Metastatic Breast Carcinoma in the Brain (tissue), 10 donors: ENCODE data around the genes CLDN9, IL32, ZNF213, ZNF263 and CLUAP1.

DNA sequence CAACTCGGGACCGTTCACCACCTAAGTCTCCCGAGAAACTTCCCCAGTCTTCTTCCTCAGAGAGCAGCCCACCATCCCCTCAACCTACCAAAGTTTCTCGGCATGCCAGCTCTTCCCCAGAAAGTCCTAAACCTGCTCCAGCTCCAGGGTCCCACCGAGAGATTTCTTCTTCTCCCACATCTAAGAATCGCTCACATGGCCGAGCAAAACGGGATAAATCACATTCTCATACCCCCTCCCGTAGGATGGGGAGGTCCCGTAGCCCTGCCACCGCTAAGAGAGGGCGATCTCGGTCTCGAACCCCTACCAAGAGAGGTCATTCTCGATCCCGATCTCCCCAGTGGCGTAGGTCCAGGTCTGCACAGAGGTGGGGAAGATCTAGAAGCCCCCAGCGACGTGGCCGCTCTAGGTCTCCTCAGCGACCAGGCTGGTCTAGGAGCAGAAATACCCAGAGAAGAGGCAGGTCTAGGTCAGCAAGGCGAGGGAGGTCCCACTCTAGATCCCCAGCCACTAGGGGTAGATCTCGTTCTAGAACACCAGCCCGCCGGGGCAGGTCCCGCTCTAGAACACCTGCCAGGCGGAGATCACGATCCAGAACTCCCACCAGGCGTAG is 9.4 kb downstream of the SRRM2 start:
- PRO-cap, 10 experiments = no peak in any of the 10 experiments

DNA sequence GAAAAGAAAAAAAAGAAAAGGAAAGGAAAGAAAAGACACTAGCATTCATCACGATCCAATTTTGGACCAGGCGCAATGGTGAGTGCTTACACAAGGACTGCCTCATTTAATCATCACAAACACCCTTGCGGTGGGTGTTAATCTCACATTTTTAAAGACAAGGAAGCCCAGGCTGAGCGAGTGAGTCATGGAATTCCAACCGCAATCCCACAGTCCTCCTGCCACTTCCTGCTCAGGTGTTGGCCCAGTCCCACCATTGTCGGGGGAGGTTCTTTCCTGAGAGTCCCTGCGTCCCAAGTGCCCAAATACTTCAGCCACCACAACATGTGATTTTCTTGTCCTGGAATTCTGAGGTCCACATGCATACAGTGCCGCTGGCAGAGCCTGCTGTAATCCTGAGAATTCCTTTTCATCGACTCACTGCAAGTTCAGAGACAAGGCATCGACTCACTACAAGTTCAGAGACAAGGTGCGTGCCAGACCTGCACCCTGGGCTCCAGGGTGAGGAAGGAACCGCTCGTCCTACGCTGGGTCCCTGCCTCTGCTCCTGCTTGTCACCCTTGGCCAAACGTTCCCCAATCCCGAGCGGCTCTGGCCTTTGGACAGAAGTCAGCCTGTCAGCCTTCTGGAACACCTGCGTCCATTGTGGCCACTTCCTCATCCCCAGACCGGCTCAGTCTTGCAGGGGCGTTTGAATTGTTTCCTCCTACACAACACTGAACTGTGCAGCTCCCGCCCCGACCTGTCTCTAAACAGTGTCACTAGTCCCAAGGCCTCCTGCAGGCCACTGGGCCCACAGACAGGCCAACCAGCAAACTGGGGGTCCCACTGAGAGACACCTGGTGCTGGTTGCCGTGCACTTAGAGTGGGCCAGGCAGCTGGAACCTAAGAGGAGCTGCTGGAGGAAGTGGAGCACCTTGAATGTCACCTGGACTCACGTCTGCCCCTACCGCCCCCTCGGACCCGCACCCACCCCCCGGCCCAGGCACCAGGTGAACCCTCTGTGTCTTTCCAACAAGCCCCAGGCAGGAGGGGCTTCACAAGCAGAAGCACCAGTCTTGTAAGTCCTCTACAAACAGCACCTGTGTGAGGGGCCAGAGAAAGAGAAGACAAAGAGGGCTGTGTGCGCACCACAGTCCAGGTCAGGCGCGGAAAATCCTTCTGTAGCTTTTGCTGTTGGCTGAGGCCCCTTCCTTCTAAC is 6.0 kb downstream of the ZG16B start:
- PRO-cap, 10 experiments = peak in 5 of 10 experiments; most common plus-strand start position 453 of the sequence (in 3); most common minus-strand start position 127 of the sequence (in 1)

DNA sequence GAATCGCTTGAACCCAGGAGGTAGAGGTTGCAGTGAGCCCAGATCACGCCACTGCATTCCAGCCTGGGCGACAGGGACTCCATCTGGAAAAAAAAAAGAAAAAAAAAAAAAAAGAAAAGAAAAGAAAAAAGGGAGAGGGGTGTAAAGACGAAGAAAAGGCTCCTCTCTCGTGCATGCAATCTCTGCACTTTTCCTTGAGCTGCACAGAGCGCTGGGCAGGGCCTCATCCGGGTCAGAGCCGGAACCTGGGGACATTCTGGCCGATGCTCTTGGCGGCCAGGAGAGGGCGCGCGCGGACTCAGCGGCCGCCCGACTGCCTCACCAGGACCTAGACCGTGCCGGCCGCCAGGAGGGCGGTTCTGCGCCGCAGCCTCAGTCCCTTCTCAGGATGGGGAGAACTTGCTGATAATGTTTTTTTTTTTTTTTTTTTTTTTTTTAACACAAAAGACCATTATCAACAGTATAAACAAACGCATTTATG is 8.2 kb upstream of the FLYWCH2 start:
- PRO-cap, 10 experiments = peak in 6 of 10 experiments; most common plus-strand start position 324 of the sequence (in 1); most common minus-strand start position 205 of the sequence (in 5)

GRCh38 chr16:2883423-2884488 is 741 bp downstream of the FLYWCH2 start:
- PRO-cap, 10 experiments = peak in 9 of 10 experiments; most common minus-strand start chr16:2883847 (in 9)

GRCh38 chr16:2990945-2991298 is 10.7 kb upstream of the PKMYT1 start:
- PRO-cap, 10 experiments = peak in 6 of 10 experiments; most common plus-strand start chr16:2991164 (in 6); most common minus-strand start chr16:2991023 (in 5)

DNA sequence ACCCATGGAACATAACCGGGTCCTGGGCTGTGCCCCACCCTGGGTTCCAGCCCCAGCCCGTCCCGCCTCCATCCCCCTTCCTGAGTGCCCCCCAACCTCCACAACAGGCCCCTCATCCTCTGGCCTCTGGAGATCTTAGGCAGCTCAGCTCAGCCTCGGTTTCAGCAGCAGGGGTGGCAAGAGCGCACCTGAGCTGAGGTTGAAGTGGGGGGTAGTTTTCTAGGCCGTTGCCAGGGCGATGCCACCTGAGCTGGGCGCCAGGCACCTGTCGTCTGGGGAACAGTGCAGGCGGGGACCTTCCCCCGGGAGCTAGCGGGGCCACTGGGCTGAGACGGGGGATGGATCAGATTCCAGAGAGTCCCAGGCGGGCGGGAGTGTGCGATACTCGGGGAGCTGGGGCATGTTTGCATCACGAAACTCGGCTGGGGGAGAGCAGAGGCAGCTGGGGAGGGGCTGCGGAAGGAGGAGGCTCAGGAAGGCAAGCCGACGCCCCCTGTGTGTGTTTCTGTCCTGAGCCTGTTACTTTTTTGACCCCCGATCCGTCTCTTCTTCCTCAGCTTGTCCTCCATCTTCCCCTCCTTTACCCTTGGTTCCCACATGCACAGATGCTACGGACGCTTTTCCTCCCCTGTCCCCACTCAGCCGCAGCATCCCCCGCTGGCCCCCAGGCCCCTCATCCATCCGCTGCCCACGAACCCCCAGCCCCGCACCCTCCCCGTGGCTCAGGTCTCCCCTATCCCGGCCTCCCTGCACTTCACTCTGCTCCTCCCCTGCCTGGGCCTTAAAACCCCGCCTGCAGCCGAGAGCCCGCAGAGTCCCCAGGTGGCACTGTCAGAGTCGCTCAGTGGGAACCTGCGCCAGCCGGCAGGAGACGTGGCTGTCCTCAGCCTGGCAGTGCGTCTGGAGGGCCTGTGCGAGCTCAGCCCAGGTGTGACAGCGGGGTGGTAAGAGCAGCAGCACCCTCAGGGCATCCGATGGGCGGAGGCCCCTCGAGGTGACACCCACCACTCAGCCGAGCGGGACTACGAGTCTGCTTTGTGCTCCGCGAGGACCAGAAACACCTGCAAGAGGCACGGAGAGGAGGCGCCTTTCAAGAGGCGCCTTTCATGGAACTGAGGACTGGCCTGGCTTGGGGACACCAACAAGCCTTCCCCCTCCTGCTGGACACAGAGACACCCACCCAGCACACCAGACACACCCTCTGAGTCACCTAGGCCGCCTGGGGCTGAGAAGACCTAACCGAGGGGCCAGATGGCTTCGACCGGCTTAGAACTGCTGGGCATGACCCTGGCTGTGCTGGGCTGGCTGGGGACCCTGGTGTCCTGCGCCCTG is at the start of gene CLDN9:
Gene CLDN9, plus strand, starts transcription at position 812 of the 1,332 bp plus-strand sequence.
- PRO-cap, 10 experiments = peak in 4 of 10 experiments; most common plus-strand start position 812 of the sequence (in 3); most common minus-strand start position 761 of the sequence (in 3)

DNA sequence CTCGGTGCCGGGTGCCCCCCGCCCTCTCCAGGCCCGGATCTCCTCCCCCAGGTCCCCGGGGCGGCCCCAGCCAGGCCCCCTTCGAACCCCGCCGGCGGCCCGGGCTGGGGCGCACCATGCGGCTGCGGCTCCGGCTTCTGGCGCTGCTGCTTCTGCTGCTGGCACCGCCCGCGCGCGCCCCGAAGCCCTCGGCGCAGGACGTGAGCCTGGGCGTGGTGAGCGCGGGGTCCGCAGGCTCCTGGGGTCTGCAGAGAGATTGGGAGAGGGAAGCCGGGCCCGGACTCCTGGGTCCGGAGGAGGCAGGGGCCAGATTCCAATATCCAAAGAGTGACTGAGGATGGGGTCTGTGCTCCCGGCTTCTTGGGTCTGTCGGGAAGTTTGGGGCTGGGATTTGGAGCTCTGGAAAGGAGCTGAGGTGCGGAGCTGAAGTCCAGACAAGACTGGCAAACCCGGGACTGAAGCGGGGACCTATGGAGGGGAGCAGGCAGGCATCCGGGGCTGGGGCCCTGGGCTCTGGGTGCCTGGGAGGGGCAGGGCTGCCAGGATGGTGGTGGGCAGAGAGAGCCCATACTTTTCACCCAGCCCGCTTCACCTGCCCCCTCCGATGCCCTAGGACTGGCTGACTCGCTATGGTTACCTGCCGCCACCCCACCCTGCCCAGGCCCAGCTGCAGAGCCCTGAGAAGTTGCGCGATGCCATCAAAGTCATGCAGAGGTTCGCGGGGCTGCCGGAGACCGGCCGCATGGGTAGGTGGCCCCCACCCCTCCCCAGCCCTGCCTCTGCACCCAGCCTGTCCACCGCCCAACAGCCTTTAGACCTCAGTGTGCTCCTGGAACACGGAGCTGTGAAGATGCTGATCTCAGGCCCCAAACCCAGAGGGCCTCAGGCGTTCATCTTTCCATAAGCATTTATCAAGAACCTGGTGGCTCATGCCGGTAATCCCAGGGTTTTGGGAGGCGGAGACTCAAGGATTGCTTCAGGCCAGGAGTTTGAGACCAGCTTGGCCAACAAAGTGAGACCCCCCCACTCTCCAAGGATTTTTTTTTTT is 765 bp downstream of the MMP25 start:
- PRO-cap, 10 experiments = peak in 2 of 10 experiments; most common minus-strand start position 154 of the sequence (in 2)

DNA sequence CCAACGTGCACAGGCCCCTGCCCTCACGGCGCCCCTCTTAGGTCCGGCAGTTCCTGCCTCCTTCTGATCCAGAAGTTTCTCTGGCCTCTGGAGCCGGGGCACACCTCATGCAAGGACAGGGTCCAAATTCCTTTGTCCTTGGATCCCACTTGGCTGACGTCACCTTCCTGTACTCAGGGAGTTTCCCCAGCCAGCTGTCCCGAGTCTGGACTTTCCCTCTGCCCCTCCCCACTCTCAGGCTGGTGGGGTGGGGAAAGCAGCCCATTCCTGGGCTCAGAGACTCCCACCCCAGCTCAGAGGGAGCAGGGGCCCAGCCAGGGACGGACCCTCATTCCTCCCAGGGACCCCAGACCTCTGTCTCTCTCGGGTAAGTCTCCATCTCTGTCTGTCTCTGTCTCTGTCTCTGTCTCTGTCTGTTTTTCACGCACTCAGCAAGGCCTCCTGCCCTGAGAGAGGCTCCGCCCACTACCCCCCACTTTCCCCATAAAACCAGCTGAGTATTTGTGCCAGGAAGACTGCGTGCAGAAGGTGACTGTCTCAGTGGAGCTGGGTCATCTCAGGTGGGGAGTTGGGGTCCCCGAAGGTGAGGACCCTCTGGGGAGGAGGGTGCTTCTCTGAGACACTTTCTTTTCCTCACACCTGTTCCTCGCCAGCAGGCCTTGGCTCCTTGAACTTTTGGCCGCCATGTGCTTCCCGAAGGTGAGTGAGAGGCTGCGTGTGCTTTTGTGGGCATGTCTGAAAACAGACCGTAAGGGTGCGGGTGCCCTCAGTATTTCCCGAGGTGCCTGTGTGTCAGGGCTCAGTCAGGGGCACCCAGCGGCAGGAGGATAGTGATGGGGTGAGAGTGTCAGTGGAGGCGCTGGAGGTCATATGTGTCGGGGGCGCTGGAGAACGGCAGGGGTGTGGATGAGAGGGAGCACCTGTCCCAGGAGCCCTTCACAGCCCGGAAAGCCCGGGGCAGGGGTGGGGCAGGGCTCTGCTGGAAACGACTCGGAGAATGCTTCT is at the start of gene IL32:
Gene IL32, plus strand, starts transcription at position 513 of the 1,005 bp plus-strand sequence.
- PRO-cap, 10 experiments = peak in 7 of 10 experiments; most common plus-strand start position 512 of the sequence (in 6); most common minus-strand start position 82 of the sequence (in 2)

GRCh38 chr16:3087797-3088217 is 11.3 kb downstream of the ZSCAN10 start:
- PRO-cap, 10 experiments = no peak in any of the 10 experiments

- PRO-cap, 10 experiments = peak in 10 of 10 experiments; most common plus-strand start chr16:3135029 (in 4); most common minus-strand start chr16:3135376 (in 1)
These were observed at the start of gene ZNF213 for GRCh38 chr16:3134953-3135582. Gene ZNF213, plus strand, starts transcription at chr16:3135029.

- PRO-cap, 10 experiments = peak in 10 of 10 experiments; most common plus-strand start chr16:3150670 (in 8); most common minus-strand start chr16:3150555 (in 4)
These were observed 15.6 kb downstream of the ZNF213 start for GRCh38 chr16:3150196-3151159.

GRCh38 chr16:3158096-3158534 is 23.3 kb downstream of the ZNF213 start:
- PRO-cap, 10 experiments = no peak in any of the 10 experiments

- PRO-cap, 10 experiments = no peak in any of the 10 experiments
These were observed 37.0 kb downstream of the ZNF213 start for GRCh38 chr16:3171383-3172660.

GRCh38 chr16:3182523-3183202 is 47.8 kb downstream of the ZNF213 start:
- PRO-cap, 10 experiments = peak in 1 of 10 experiments; most common plus-strand start chr16:3183000 (in 1)

DNA sequence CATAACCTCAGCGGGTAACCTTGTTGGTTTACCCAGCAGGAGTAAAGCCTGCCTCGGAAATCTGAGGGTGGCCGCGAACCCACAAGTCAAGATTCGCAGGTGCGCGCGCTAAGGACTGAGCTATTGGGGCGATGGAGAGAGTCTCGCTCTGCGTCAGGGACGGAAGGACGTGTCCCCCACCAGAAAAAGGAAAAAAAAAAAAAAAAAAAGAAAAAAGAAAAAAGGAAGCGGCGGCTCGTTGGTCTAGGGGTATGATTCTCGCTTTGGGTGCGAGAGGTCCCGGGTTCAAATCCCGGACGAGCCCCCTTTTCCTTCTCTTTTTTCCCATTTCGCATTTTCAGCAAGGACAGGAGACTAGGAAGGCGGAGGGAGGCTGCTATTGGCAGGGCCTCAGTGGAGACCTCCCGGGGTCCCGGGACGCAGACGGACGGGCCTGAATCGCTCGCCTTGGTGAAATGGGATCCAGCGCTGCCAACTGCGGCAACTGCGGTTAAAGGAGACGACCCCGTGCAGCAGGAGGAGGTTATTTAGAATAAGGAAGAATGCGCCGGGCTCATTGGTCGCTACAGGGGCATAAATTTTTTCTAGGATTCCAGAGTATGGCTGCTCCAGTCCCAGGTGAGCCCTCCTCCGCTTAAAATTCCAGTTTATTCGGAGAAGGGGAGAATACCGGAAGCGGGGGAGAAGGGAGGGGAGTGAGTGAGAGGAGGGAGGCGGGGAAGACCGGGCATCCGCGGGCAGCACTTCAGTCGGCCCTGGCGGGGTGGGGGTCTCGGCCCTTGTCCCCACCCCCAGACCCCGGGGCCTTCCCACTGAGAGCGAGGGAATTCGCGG is 46.9 kb downstream of the ZNF200 start:
- PRO-cap, 10 experiments = peak in 2 of 10 experiments; most common plus-strand start position 698 of the sequence (in 1); most common minus-strand start position 642 of the sequence (in 2)

- PRO-cap, 10 experiments = no peak in any of the 10 experiments
These were observed 11.1 kb downstream of the ZNF200 start for GRCh38 chr16:3223881-3224299.

DNA sequence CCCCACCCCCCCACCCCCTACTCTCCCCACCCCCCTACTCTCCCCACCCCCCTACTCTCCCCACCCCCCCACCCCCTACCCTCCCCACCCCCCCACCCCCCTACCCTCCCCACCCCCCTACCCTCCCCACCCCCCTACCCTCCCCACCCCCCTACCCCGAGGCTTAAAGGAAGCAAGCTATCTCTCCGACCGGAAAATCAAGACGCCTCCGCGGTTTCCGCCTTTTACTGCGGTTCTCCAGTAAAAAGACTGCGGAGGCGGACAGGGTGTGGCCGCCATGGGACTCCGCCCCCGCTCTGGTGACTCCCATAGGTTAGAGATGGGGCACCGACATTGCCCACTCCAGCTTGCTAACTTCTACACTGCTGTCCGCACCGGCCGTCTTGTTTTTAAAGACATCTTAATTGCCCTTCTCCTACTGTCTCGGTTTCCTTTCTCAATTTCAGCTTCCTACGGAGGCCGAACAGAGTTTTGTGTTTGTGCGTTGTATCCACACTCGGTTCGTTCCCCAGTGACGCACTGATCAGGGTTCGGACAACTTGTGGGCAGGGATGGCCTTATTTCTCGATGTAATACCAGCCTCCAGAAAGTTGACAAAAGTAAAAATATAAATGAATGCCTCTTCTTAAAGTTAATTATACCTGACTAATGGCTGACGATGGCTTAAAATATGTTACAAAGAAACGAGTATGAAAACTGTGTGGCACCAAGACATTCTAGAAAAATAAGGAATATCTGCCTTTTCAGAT is 994 bp upstream of the ZNF200 start:
- PRO-cap, 10 experiments = peak in 3 of 10 experiments; most common plus-strand start position 342 of the sequence (in 2); most common minus-strand start position 199 of the sequence (in 2)

GRCh38 chr16:3283130-3284257 is at the start of gene ZNF263:
Gene ZNF263, plus strand, starts transcription at chr16:3283491.
- PRO-cap, 10 experiments = peak in 10 of 10 experiments; most common plus-strand start chr16:3283503 (in 9); most common minus-strand start chr16:3283271 (in 6)

GRCh38 chr16:3364662-3365389 is 9.1 kb downstream of the OR2C1 start:
- PRO-cap, 10 experiments = peak in 7 of 10 experiments; most common plus-strand start chr16:3365233 (in 6); most common minus-strand start chr16:3365033 (in 4)

DNA sequence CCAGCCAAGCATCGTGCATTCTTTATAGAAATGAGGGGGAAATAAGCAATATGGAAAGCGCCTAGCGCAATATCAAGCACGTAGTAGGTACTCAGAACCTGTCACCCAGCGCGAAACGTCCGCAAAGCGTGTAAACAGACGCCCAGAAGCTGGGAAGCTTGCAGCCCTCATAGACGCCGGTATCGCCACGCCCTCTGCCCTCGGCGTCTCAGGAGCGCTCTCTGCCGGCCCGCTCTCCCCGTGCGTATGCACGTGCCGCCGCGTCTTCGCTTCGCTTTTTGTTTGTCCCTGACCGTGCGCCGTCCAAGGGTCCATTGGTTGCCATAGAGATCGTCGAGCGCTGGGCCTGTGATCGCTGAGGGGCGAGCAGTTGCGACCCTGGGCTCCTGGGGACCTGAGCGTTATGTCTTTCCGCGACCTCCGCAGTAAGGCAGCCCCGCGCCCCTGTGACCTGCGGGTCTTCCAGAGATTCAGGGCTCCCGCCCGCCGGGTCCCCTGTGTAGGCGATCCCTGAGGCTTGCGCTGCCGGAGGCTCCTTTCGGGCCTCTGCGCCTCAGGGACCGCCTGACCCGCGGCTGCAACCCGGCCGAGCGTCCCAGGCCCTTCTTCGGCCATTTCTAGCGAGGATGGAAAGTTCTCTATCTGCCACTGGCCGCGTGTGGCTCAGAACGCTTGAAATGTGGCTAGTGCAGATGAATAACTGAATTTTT is at the start of gene CLUAP1:
Gene CLUAP1, plus strand, starts transcription at position 340 of the 710 bp plus-strand sequence.
- PRO-cap, 10 experiments = peak in 8 of 10 experiments; most common plus-strand start position 340 of the sequence (in 3); most common minus-strand start position 184 of the sequence (in 2)